Measurements from ENCODE around the gene PMCH.

DNA sequence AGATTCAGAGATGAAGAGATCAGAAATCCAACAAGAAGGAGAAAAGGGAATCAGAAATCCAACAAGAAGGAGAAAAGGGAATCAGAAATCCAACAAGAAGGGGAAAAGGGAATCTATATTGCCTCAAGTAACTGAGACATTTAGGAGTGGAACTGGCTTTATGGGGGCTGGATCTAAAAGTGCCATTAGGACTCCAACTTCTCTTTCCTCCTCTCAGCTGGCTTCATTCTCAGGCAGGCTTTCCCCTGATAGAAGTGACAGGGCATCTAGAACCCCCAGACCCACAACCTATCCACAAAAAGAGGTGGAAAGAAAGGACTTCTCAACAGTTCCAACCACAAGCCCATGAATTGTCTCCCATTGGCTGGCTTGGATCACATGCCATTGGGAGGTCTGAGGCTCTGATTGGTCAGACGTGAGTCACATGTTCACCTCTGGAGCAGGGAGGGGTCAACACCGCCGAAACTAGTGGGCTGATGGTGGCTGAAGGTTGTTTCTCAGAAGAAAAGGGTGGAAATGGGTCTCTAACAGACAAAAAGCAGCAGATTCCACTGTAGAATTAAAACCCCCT, 47.2 kb downstream of the DRAM1 start:
- PRO-cap, result no peak

- PRO-cap, result no peak
Observed at GRCh38 chr12:101935846-101937103, 58.9 kb downstream of the DRAM1 start.

GRCh38 chr12:101945535-101945940, 68.2 kb downstream of the DRAM1 start:
- PRO-cap, result no peak

DNA sequence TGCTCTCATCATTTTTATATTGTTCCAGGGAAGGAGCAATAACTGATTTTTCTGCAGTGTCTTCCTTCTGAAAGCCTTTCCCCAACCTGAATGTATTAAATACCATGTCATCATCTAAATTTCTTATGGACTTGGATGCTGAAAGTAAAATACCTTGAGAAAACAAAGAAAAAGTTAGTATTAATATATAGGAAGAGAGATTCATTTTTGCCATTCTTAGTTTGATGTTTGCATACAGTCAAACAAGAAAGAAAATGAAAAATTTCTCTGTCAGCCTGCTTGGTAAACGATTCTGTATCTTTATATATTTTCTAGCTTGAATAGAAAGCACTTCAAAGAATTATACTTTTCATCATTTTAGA, at the start of gene PMCH:
Gene PMCH (minus strand): TSS at position 277 of the 362 bp plus-strand sequence.
- PRO-cap, result no peak

- PRO-cap, result no peak
Observed at GRCh38 chr12:102481605-102482124, 1.3 kb upstream of the IGF1 start.

- PRO-cap, result no peak
Observed at GRCh38 chr12:102950265-102951558, 6.8 kb upstream of the ASCL1 start.

GRCh38 chr12:103128914-103129493, 171.5 kb downstream of the ASCL1 start:
- PRO-cap, result no peak

DNA sequence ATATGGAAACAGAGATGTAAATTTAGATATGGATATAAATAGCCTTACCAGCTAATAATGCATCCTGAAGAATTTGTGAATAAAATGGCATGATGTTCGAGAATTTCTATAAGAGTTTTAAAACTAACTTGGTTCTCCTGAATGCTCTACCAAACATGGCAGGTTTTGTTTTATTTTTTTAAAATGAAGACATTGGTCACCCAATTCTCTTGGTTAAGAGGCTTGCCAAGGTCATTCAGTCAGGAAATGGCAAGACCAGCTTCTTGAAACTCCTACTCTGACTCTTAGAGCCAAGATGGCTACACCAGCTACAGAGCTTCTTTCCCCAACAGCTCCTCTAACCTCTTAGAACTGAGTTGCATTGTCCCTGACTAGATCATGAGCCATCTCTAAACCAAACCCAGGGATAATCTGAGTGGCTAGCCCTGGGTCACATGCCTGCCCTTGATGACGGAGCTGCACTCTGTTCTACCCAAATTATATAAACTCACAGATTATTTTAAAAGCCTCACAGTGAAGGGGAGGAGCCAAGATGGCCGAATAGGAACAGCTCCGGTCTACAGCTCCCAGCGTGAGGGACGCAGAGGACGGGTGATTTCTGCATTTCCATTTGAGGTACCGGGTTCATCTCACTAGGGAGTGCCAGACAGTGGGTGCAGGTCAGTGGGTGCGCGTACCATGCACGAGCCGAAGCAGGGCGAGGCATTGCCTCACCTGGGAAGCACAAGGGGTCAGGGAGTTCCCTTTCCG, 61.7 kb downstream of the C12orf42 start:
- PRO-cap, result no peak

DNA sequence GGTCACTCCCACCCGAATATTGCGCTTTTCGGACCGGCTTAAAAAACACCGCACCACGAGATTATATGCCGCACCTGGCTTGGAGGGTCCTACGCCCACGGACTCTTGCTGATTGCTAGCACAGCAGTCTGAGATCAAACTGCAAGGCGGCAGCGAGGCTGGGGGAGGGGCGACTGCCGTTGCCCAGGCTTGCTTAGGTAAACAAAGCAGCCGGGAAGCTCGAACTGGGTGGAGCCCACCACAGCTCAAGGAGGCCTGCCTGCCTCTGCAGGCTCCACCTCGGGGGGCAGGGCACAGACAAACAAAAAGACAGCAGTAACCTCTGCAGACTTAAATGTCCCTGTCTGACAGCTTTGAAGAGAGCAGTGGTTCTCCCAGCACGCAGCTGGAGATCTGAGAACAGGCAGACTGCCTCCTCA, 61.1 kb downstream of the C12orf42 start:
- PRO-cap, result no peak

DNA sequence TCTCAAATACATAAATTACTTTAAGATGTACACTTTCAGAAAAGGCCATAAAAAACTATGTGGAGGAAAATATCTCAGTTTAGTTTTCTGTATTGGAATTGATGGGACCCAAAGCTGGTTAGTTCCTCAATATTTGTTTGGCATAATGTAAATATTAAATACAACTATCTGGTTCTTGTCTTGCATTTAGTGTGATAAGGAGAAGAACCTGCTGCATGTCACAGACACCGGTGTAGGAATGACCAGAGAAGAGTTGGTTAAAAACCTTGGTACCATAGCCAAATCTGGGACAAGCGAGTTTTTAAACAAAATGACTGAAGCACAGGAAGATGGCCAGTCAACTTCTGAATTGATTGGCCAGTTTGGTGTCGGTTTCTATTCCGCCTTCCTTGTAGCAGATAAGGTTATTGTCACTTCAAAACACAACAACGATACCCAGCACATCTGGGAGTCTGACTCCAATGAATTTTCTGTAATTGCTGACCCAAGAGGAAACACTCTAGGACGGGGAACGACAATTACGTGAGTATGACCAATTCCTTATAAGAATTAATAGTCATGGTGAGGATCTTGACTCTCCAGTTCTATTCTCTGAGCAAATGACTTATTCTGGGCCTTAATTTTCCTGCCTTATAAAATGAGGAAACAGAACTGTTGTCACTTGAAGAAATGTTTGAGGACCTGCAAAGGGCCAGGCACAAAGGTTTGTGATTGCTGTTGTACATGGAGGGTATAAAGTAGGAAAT, 3.7 kb downstream of the HSP90B1 start:
- PRO-cap, result no peak

- PRO-cap, result no peak
Observed at GRCh38 chr12:104011273-104011845, 38.6 kb downstream of the GLT8D2 start.

DNA sequence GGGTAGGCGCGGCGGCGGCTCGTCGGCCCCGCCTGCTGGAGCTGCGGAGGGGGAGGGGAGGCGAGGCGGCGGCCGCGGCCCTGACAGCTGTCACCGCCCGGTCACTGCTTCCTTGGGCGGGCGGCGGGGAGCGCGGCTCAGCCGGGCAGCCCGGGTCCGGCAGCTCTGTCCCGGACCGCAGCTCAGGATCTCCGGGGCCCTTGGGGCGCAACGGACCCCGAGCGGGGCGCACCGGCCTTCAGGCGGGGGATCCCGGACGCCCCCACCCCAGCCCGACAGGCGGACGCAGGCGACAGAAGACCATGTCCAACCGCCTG, 349 bp downstream of the HCFC2 start:
- PRO-cap, result unidirectional peak, plus-strand start at position 185 of the sequence

DNA sequence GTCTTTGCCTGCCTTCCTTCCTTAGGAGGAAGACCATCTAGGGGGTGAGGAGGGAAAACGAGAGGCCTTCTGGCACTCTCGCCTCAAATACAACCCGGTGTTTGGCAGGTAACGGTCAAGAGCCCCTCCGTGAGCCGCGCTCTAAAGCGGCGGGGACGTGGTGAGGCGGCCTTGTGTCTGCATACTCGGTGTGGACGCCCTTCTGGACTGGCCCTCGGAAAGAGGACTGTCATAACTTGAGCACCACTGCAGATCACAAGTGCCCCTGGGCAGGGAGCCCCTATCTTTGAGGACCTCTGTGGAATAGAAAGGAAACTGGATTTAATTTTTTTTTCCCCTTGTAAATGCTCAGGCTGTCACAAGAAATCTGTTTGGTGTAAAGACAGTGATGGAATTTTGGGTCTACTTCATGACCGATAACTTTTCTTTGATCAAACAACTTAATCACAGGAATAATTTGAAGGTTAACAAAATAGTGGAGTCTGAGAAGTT, 828 bp downstream of the HCFC2 start:
- PRO-cap, result no peak

DNA sequence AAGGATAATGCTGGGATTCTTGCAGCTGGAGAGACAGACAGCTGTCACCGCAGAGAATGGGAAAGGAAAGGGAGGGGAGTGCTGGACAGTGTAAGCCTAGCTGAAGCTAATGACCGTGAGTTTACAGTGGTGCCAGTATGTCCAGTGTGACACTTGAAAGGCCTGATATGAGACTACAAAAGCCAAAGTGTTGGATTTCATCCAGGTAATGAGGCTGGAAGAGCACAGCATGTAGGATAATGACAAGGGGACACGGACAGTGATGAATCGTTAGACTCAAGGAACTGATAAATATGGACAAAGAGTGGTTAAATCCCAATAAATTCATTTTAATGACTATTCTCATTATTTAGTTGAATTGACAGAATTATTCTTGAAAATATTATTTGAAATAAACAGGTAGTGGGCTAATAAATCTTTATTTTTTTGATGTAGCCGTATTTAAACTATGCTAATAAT, 5.3 kb downstream of the NFYB start:
- PRO-cap, result no peak

DNA sequence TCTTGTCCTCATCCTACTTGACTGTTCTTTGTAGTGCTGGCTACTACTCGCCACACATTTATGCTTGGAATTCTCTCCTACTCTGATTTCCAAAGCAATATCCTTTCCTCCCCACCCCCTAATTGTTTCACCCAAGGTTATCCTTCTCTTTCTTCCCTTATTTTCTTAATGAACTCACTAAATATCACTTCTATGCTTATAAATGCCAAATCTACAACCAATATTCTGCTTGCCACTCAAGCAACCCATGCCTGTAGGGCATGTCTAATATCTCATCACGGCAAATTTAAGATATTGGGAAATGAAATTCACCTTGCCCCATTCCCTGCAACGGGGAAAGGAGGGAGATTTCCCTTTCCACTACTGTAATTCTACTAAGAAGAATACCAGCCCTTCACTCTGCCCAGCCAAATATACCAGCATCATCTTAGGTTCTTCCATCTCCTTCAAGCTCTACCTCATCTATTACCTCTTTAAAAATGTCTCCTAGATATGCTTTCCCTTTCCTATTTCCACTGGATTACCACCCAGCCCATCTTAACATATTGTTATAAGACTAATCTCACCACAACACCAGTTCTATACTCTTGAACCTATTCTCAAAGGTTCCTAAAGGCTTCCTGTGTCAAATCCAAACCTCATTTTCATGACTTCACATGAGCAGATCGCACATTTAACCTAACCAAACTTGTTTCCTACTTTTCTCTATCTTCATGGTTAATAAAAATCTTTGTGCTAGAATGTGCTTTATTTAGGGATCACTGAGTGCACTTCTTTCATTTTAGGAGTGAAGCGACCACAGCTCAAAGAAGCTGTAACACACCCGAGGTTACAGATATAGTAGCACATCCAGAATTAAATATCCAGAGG, 3.8 kb downstream of the NFYB start:
- PRO-cap, result no peak

DNA sequence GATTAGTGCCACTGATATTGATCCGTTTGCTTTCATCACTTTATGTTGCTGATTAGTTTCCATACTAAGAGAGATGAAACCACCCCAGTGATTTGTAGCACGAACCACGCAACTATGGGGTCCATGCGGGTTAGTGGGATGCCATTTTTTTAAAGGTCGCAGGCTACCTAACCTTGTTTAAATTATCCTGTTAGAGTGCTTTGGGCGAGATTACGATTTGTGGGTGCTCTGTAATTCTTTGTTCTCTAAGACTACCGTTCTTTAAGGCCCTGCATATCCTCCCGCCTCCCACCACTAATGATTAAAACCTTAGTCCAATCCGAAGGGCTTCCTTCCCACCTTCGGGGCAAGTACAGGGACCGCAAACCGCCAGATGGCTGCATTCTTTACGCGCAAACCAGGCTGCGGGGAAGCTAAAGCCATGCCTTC, 959 bp downstream of the NFYB start:
- PRO-cap, result unidirectional peak, plus-strand start at position 338 of the sequence

DNA sequence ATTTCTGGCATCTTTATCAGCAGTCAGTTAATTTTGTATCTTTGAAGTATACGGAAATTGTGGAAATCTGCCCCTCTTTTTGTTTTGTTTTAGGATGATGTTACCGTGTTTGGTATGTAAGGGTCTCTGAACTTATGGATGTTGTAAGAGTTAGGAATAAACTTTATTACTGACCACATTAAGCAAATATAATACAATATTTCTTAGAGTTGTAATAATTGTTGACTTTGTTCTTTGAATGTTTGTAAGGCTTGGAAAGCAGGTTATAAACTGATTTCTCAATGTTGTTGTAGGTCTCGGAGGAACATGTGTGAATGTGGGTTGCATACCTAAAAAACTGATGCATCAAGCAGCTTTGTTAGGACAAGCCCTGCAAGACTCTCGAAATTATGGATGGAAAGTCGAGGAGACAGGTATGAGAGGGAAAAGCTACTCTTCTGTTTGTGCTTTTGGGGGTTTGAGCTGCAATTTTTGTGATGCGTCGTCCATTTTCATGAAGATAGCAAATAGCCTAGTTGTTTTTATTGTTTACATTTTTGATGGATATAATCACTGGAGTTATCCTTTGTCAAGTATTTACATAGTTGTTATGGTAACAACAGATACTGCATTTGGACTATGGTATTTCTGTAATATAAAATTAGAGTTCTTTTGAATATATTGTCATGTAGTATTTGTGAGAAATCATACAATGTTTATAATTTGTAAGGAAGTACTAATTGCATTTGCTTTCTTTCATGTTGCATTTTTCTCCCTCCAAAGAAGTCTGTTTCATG, 12.1 kb downstream of the EID3 start:
- PRO-cap, result no peak

DNA sequence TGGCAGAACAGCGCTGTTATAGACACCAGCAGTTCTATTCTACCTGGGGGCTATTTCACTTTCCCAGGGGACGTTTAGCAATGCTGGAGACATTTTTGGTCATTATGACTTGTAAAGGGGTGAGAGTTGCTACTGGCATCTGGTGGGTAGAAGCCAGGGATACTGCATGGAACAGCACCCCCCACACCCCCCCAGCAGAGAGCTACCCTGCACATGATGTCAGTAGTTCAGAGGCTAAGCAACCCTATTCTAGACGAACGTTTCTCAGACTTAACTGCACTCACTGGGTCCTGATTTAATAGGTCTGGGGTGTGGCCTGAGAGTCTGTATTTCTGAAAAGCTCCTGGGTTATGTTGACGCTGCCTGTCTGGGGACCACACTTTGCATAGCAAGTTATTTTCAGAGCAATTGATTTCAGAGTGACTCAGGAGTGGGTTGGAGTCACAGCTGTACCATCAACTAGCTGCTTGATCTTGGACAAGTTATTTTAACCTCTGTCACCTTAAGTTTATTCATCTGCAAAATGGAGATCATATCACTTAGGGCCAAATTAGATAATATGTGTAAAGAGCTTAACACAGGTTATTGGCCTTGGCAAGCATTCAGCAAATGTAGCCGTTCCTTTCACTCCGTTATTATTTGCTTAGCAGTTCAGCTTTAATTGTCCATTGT, 48.5 kb downstream of the CHST11 start:
- PRO-cap, result no peak

DNA sequence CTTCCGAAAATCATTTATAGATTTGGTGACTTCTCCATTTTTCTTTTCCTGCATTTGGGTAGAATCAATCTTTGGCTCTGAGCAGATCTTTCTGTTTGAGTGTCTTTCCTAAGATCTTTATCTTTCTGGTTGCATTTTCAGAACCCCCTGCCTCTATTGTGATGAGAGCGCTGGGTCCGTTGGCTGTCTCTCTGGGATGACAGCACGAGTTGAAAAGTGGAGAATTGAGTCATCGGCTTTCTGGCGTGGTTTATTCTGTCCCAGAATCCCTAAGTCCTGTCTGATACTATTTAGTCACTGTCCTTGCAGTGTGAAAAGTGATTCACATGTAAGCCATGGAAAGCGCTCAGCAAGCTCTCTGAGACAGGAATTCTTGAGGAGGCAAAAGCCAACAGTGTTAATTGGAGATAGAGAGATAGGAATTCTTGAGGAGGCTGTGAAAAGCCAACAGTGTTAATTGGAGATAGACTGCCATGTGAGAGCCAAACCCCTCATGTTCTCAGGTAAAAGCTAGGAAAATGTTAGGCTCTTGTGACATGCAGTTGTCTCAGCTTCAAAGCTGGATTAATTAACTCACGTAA, 121.7 kb downstream of the CHST11 start:
- PRO-cap, result no peak

GRCh38 chr12:104720013-104721093, 237.7 kb downstream of the SLC41A2 start:
- PRO-cap, result bidirectional peak, plus-strand start at chr12:104720851, minus-strand start at chr12:104720841

Measured in sciatic nerve (tissue), 1 donor.